Hair follicular keratinocyte (primary cell): Measurements from ENCODE around the genes MRPL9, TCHH, LCE5A, LCE3D and LCE3B.

- RAMPAGE, long total RNA = no peak
Measured at GRCh38 chr1:151509847-151510499, 1.2 kb upstream of the CGN start.

DNA sequence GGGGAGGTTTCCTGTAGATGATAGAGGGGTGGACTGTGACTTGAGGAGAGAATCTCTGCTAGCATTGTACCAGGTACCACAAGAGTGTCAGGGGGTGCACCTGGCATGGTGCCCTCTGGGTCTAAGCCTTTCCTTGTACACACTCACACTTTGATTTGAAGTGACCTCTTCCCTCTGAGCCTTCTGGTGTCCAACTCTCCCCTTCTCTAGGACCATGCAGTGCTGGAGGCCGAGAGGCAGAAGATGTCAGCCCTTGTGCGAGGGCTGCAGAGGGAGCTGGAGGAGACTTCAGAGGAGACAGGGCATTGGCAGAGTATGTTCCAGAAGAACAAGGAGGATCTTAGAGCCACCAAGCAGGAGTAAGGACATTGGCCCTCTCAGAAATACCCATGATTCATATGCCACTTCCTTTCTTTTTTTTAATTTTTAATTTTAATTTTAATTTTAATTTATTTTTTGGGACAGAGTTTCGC, 14.3 kb downstream of the CGN start:
- RAMPAGE, long total RNA = no peak

- RAMPAGE, long total RNA = no peak
Measured at GRCh38 chr1:151540627-151541426, 718 bp downstream of the TUFT1 start.

DNA sequence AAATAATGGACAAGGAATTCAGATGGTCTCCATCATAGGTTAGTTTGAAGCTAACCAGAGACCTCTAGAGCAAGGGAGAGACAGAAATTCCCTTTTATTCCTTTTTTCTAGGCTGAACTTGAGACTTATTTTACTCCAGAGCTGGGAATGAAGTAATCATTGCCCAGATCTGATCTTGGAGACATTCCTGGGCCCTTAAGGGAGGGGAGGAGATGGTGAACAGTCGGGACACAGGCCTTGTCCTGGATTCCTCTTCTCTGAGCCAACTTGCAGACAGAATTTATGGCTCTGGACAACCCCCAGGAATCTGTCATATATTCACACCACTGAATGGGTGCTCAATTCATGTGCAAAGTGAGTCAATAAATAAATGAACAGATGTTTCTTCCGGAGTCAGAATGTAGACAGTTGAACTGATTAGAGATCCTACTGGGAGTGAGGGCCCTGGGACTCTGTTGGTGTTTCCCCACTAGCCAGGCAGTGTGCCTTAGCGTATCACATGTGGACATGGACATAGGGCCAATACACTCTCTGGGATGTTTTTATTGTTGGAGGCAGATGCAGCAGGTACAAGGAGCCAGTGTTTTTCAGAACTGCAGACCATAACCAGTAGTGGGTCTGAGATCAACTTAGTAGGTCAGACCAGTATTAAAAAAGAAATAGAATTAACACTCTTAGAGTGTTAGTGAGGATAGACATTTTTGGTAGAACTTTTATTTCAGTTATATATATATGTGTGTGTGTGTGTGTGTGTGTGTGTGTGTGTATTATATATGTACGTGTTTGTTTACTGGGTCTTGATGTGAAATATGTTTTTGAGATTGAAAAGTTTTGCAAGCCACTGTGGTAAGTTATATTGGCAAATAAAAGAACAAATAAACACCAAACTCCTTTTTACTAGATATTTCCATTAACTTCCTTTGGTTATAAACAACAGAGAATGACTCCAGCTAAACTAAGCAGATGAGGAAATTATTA, 2.8 kb downstream of the TUFT1 start:
- RAMPAGE, long total RNA = no peak

DNA sequence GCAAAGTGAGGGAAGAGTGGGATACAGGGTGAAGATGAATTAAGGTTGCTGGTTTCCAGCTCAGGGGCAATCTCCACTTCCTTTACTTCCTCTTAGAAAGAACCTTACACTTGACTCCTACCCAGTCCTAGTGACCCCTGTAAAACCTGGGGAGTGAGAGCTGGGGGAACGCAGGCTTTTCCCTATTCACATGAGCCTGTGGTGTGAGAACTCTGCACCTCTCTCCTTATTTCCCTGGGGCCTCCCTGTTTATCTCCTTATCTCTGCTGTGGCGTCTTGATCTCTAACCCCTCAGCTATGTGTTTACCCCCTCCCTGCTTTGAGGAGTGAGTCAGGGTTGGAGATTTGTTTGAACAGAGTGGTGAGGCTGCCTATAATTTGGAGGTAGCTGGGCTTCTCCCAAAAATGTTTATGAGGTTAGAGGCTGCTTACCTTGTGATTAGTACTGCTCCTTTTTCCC, 8.6 kb downstream of the TUFT1 start:
- RAMPAGE, long total RNA = no peak

DNA sequence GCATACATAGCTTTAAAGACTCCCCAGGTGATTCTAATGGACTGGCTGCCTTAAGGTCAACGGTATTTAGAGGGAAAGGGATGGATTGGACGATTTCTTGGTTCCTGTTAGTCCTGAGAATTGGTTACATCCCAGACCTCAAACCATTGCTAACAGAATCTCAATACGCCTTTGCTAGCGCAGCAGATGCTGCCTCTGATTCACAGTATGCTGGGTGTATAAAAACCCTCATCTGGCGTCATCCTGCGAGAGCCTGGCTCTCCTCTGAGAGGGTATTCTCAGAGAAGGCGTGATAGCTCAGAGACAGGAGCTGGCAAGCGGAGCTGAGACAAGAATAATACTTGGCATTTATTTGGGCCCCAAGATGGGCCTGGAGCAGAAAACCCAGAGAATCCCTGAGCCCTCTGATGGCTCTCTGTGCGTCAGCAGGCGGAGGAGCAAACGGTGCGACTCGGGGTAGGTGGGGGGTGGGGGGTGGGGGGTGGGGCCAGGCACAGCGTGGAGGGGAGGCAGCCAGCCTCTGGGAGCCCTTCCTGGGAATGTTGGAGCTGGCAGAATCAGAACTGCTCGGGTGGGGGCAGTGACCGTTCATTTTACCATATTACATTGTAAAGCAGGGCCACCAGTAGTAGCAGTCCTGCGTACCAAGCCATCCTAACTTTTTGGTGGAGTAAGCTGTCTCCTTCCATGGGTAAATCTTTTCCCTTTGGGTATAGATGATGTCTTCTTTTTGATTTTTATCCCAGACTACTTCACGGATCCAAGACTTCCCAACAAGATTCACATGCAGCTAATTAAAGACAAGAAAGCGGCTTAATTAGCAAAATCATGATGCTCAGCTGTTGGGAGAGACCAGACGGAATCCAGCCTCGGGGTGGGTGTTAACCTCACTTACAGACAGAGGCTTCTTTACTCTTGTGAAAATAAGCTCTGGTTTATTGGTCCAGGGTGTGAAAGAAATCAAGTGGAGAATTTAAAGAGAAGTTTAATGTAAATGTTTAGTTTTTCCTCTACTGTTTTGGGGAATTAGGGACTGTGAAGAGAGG, 7.0 kb downstream of the RIIAD1 start:
- RAMPAGE, long total RNA = no peak

DNA sequence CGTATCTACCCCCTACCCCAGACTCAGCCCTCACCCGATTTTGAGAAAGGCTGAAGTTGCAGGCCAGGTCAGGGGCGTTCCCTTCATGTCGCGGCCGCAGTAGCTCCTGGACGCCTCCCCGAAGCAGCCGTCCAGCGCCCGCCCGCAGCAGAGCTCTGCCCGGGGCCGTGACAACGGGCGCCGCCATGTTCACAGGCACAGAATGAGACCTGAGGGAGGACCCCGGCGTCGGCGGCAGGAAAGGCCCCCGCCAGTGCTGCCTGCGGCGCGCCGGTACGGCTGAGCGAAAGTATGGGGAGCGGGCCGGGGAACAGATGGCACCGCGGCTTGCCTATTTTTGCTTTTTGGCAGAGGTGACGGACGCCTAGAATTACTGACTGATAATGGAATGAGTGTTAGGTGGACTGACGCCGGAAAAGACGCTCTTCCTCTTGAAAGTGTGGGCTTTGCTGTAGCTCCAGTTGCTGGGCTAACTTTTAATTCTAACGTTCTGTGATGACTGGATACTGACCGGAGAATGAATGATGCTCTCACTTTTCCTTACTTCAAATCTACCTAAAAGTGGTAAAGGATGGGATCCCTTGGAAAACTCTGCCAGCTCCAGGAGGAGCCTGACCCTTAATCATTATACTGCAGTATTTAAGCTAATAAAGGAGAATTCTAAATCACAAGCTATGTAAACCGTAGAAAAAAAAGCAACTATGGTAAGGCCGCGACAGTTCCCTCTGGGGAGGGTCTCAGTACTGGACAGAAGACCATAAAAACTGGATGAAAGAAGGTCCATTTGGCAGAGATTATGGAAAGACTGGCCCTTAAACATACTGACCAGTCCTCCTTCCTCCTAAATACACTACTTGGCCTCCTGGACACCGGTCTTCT, at the start of gene MRPL9:
Gene MRPL9, minus strand, starts transcription at position 204 of the 879 bp plus-strand sequence.
- RAMPAGE, long total RNA = start-site peak on the minus strand centred at position 195 of the sequence, 9 bp wide, 53 and 99 reads in 2 replicates

DNA sequence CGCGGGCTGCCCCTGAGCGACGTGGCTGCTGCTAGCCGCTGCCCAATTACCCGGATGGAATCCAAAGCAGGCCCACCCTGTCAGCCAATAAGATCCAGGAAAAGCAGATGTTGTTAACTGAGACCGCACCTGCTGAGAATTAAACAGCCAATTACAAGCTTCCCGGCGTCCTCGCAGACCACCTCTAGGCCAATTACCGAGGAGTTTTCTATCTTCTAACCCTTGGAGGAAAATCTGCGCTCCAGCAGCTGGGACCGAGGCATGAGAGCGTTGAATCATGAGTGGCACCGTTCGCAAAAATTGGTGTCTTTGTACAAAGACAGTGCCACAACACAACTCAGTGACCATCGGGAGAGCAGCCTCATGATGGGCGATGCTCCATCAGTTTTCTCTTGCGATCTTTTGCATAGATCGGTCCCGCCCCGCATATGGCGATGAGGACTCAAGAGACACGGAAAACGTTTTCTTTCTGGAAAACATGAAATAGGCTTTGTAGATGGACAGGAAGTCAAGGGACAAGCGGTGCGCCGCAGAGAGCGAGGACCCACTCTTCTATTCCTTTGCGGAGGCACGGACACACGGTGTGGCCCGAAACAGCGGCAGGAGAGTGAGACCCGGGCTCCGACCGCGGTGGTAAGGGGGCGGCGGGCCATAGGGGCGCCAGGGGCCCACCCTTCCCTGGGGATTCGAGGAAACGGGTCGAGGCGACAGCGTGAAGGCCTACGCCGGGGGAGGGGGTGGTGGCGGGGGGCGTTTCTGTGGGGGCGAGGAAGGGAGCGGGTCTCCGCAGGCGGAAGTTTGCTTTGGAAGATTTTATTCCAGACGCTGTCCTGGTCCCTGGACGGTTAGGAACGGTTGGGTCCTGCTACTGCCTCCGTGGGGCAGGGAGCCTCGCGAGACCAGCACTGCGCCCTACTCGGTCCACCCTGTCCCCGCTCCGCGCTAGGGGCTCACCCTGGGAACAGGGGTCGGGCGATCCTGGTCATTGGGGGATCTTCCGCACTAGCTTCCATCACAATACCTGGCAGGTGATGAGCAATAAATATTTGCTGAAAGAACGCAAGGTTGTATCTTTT, 651 bp upstream of the TDRKH start:
- RAMPAGE, long total RNA = no peak

- RAMPAGE, long total RNA = no peak
Measured at GRCh38 chr1:151838008-151838982, 1.3 kb downstream of the C2CD4D start.

GRCh38 chr1:151953712-151954000, 40.0 kb downstream of the S100A10 start:
- RAMPAGE, long total RNA = no peak

DNA sequence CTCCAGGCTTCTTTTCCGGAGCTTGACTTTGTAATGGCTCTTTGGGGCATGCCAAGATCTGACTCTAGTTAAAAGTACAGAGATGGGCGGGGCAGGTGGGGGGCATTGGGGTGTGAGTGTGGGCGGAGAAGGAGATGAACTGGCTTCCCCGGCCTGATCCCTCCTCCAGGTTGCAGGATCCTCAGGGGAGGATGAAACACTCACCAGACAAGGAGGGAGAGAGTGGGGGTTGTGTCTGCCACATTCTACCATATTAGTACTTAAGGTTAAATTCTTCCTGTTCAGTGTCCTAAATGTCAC, 23.0 kb downstream of the S100A10 start:
- RAMPAGE, long total RNA = no peak

GRCh38 chr1:151972728-151973355, 20.8 kb downstream of the S100A10 start:
- RAMPAGE, long total RNA = no peak

- RAMPAGE, long total RNA = no peak
Measured at GRCh38 chr1:151991424-151992086, 2.1 kb downstream of the S100A10 start.

DNA sequence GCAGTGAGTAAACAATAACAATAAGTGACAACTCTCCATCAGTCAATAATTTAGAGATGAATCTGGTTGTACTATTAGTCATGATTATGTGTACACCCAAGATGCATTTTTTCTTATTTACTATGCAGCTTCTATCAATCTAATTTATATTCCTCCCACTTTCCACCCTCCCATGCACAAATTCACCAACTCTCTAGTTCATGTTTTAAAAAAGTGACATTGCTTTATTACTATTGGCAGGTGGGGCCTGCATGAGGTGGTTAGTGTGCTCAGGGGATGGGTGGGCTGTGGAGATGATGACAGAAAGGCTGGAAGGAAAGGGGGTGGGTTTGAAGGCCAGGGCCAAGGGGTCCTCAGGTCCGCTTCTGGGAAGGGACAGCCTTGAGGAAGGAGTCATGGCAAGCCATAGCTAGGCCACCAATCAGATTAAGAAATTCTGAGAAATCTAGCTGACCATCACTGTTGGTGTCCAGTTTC, 4.5 kb downstream of the S100A11 start:
- RAMPAGE, long total RNA = no peak

- RAMPAGE, long total RNA = no peak
Measured at GRCh38 chr1:152115214-152115622, at the start of gene TCHH. TSS of gene TCHH (minus strand) at chr1:152115444.

- RAMPAGE, long total RNA = no peak
Measured at GRCh38 chr1:152188722-152189749, 30.0 kb upstream of the RPTN start.

- RAMPAGE, long total RNA = no peak
Measured at GRCh38 chr1:152459775-152460507, 45.9 kb upstream of the CRNN start.

- RAMPAGE, long total RNA = no peak
Measured at GRCh38 chr1:152510639-152511057, at the start of gene LCE5A. TSS of gene LCE5A (plus strand) at chr1:152510803.

- RAMPAGE, long total RNA = no peak
Measured at GRCh38 chr1:152580304-152580790, at the start of gene LCE3D. TSS of gene LCE3D (minus strand) at chr1:152580516.

DNA sequence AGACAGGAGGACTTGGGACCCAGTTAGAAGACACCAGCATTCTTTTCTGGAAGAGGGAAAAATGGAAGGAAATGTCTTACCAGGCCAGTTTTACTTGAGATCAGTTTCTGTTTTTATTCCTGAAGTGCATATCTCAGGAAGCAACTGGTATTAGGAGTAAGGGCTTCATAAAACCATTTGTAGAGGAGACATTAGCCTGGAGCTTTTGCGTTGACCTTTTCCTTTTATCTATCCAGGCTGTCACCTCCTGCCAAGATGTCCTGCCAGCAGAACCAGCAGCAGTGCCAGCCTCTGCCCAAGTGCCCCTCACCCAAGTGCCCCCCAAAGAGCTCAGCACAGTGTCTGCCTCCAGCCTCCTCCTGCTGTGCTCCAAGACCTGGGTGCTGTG, at the start of gene LCE3B:
Gene LCE3B, plus strand, starts transcription at position 256 of the 388 bp plus-strand sequence.
- RAMPAGE, long total RNA = no peak